Right atrium auricular region (tissue), 2 donors: ENCODE results near the genes PPP1R32 and FADS1.

- PRO-cap: no peak
- RAMPAGE, long total RNA, 2 experiments: no peak in any of the 2 experiments
Measured at GRCh38 chr11:61480761-61481655, at the start of gene PPP1R32. PPP1R32 (plus strand) TSS chr11:61481120.

DNA sequence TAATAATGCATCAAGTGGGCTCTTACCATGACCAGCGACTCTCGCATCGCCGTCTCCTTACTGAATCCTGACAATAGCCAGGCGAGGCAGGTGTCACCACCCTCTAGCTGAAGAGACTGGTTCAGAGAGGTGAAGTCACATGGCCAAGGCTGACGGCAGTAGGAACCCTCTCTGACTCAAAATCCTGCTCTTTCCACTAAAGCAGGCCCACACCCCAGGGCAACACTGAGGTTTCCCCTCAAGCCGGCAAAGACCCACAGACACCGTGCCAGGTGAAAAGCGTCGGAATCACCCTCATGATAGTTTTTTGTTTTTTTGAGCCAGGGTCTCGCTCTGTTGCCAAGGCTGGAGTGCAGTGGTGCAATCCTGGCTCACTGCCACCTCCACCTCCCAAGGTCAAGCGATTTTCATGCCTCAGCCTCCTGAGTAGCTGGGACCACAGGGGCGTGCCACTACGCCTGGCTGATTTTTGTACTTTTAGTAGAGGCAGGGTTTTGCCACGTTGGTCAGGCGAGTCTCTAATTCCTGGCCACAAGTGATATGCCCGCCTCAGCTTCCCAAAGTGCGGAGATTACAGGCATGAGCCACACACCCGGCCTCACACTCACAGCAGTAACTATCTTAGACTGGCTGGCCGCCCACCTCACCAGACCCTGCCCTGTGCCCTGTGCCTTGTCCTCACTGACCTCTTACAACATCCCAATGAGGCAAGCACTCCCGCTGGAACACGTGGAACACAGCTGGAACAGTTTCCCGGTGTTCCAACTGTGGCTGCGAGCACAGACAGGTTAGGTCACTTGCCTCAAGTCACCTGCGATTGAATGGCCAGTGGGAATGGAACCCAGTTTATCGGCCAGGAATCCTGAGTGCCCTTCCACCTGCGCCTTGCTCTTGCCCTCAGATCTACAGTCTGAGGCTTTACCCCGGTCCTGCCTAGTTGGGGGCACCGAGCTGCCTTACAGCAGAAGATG, 21.1 kb downstream of the LRRC10B start:
- PRO-cap: no peak
- RAMPAGE, long total RNA, 2 experiments: no peak in any of the 2 experiments

- PRO-cap: no peak
- RAMPAGE, long total RNA, 2 experiments: no peak in any of the 2 experiments
Measured at GRCh38 chr11:61555335-61556130, 25.3 kb downstream of the SYT7 start.

DNA sequence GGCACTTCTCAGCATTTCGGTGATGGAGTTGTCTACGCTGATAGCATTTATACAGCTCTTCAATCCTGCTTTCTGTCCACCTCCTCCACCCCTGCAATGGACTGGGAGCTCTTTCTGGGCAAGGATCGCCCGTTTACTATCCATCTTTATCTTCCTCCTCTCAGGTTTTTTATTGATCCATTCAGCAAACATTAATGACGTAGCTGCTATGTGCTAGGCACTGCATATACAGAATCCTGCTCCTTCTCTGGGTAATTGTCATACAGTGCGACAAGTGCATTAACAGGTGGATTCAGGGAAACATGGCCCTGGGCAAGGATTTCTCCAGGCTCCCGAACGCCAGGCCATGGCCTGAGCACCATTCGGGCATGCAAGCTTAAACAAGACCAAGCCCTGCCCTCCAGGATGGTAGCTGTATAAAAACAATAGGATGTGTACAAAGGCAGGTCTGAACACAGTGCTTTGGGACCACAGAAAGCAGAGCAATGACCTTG, 9.0 kb upstream of the SYT7 start:
- PRO-cap: no peak
- RAMPAGE, long total RNA, 2 experiments: no peak in any of the 2 experiments

- PRO-cap: no peak
- RAMPAGE, long total RNA, 2 experiments: no peak in any of the 2 experiments
Measured at GRCh38 chr11:61594360-61594919, 13.6 kb upstream of the SYT7 start.

- PRO-cap: bidirectional peak, plus-strand start at chr11:61695470, minus-strand start at chr11:61695580
- RAMPAGE, long total RNA, 2 experiments: no peak in any of the 2 experiments
Measured at GRCh38 chr11:61694989-61695850, 15.0 kb downstream of the DAGLA start.

DNA sequence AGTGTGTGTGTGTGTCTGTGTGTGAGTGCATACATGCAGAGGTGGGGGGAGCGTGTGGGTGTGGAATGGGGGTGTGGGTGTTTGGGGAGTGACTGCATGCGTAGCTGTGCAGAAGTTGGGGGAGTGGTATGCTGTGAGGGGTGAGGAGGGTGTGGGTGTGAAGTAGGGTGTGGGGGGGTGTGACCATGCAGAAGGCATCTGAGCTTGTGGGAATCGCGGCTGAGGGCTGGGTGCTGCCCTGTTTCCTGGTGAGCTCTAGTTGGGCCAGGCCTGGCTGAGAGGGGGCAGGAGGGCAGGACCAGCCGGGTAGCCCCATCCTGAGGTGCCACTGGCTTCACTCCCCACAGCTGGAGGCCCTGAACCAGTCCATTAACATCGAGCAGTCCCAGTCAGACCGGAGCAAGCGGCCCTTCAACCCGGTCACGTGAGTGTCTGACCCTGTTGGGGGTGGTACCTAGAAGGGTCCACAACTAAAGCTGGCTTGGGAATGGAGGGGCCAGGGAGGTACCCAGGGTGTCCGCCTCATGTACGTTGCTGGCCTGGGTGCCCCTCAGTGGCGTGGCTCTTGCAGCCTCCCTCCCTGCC, 16.6 kb downstream of the TMEM258 start:
- PRO-cap: no peak
- RAMPAGE, long total RNA, 2 experiments: start-site peak on the plus strand in 1 of 2 experiments, centred at position 357 of the sequence, 10 reads per replicate

GRCh38 chr11:61796635-61797219, 4.0 kb downstream of the FEN1 start:
- PRO-cap: no peak
- RAMPAGE, long total RNA, 2 experiments: no peak in any of the 2 experiments

DNA sequence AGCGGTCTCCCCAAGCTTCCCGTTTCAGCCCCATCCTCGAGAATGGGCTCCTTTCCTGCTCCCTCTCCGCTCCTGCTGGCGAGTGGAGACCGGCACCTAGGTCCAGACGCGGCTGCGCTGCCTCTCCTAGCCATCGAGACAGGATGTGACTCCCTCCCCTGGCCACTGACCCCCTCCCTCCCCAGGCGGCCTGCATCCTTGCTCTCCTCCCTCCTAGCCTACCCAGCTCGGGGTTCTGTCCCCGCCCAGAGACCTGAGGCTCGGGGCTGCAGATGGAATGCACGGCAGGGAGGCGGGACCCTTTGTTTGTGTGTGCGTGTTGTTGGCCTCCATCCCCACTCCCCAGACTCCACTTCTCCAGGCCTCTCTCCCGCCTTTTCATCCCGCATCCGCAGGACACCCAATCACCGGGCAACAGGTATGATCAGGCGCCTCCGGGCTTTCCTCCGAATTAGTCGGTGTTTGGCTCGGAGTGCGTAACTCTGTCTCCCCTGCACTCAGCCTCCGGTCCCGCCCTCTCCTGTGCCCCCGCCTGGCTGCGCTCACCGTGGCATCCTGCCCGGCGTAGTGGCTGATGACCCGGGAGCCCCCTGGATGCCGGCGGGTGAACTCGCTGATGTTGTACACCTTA, 679 bp downstream of the FADS1 start:
- PRO-cap: bidirectional peak, plus-strand start at position 248 of the sequence, minus-strand start at position 140 of the sequence; bidirectional peak, plus-strand start at position 454 of the sequence, minus-strand start at position 464 of the sequence; bidirectional peak, plus-strand start at position 565 of the sequence, minus-strand start at position 569 of the sequence
- RAMPAGE, long total RNA, 2 experiments: start-site peak on the plus strand in 2 of 2 experiments, centred at positions 235 to 283 of the sequence, 8 to 10 reads per replicate

DNA sequence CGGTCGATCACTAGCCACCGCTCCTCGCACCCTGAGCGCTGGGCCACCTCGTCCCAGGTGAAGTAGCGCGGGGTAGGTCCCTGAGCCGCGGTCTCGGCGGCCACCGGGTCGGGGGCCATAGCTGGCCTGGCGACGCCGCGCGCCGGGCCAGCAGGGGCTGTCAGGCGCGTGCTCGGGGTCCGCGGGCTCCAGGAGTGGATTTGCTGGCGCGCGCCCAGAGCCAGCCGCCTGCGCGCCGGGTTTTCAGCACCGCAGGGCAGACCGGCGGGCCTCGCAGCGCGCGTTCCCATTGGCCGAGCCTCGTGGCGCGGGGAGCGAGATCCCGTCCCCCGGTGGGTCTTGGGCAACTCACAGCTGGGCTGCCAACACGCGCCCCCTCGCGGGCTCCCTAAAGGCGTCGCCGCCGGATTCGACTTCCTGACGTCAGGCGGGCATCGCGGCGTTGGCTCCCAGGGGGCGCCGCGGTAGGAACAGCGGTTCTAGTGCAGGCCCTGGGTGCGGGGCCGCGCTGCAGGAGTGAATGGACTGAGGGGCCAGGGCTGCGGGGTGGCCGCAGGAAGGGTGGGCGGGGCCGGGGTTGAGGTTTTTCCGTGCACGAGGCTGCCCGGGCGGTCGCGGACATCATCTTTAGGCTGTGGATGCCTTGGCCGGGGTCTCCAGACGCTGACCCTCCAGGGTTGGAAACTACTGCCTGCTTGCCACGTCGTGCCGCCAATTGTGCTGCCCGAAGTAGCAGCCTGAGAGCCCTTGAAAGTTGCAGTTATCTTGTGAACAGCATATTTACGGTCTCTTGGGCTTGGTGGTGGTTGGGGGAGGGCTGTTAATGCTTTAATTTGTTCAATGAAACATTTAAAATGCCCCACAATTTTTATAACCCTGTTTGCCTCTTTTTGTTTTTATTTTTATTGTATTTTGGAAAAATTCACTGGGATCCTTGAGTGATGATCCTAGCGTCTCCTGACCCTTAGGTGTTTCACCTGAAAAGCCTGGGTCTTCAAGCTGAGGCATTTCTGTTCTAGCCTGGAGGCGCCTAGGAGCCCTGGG, at the start of gene FADS1:
Gene FADS1, minus strand, starts transcription at position 364 of the 1,044 bp plus-strand sequence.
- PRO-cap: bidirectional peak, plus-strand start at position 482 of the sequence, minus-strand start at position 263 of the sequence
- RAMPAGE, long total RNA, 2 experiments: no peak in any of the 2 experiments

DNA sequence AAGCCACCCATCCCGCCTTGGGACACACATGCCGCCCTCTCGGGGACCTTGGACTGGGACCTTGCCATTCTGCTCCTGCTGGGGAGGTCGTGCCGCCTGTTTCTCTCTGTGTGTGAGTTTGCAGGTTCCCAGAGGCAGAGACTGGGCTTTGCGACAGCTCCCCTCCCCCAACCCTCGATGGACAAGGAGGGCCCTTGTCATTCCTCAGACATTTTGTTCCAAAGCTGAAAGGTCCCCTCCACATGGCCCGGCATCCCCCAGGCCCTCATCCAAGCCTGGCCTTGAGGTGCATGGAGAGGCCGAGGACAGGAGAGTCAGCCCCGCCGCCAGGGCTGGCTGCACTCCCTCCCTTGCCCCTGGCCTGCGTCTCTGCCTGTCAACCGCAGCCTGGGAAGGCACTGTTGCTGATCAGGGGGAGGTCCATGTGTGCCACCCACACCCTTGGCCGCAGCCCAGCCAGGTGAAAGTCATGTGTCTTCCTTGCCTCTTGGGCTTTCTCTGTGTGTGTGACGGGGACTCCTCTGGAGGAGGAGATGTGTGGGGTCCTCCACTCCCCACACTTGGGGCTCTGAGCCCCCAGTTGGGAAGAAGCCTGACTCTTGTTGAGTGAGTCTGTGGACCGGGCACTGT, 25.7 kb downstream of the FADS2 start:
- PRO-cap: no peak
- RAMPAGE, long total RNA, 2 experiments: no peak in any of the 2 experiments

DNA sequence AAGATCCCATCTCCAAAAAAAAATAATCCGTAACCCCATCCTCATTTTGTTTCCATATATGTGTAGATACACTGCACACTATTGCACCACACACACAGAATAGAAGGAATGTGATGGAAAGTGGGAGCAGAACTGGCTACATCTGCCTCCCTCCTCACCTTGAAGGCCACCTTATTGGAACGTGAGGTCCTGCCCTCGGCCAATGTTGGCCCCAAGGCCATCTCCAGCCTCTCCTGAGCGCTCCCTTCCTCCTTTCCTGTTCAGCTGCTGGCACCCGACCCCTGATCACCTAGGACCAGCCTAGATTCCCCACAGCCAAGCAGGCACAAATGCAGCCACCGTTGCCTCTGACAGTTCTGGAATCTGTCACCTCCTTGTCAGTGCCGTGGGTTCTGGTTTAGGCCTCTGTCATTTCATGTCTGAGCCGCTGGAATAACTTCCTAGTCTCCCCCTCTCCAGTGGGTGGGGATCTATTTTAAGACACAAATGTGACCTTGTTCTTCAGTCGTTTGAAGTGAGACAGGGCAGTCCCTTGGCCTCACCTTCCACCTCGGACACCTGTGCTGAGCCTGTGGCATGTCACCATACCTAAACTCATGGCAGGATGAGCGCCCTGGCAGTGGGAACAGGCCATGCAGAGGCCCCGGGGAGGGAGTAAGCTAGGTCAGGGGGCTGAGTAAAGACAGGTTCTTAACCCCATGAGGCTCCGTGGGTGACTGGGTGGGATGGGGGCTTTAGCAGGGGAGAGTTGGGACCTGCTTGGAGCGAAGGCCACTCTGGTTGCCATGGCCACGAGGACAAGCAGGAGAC, 29.7 kb downstream of the FADS3 start:
- PRO-cap: no peak
- RAMPAGE, long total RNA, 2 experiments: no peak in any of the 2 experiments

GRCh38 chr11:61869491-61870334, 21.6 kb downstream of the FADS3 start:
- PRO-cap: no peak
- RAMPAGE, long total RNA, 2 experiments: no peak in any of the 2 experiments

DNA sequence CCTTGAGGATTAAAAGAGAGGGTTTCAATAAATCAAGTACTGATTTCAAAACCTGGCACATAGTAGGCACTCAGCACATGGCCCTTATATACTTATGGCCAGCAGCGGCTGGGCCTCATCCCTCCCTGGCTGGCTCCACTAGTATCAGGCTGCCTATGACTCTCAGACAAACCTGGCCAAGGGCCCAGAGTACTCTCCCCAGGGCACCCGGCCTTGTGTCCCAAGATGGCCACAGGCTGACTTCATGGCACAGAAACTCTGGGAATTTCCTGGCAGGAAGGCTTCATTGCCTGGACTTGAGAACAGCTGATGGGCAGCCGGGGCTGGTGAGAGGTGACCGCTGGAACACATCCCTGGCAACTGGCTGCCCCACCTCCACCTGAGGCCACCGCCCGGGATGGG, 3.4 kb downstream of the FADS3 start:
- PRO-cap: bidirectional peak, plus-strand start at position 305 of the sequence, minus-strand start at position 131 of the sequence
- RAMPAGE, long total RNA, 2 experiments: no peak in any of the 2 experiments

DNA sequence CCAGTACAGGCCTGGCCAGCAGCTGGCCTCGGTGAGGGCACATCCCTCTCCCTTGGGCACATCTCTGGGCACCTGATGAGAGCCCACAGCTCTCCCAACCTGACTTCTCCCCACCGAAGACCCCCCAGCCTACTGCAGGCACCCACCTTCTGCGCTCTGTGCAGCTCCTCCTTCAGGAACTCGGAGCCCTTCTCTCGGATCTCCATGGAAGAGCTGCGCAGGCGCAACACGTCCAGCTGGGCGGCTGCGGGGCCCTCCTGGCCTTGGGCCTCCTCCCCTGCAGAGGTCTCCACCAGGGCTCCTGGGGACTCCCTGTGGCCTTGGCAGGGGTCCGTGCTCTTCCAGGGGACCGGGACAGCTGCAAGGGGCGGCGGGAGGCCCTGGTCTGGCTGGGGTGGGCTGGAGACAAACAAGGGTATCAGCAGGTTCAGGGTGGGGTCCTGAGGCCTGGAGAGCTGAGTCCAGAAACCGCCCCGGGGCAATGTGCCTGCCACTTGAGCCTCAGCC, 9.4 kb downstream of the RAB3IL1 start:
- PRO-cap: no peak
- RAMPAGE, long total RNA, 2 experiments: no peak in any of the 2 experiments

- PRO-cap: unidirectional peak, minus-strand start at chr11:61922649
- RAMPAGE, long total RNA, 2 experiments: no peak in any of the 2 experiments
Measured at GRCh38 chr11:61922514-61923128, 5.3 kb upstream of the RAB3IL1 start.

- PRO-cap: bidirectional peak, plus-strand start at chr11:61923824, minus-strand start at chr11:61923754
- RAMPAGE, long total RNA, 2 experiments: no peak in any of the 2 experiments
Measured at GRCh38 chr11:61923573-61923935, 6.2 kb upstream of the RAB3IL1 start.

GRCh38 chr11:61959366-61960079, 7.9 kb downstream of the FTH1 start:
- PRO-cap: no peak
- RAMPAGE, long total RNA, 2 experiments: no peak in any of the 2 experiments

DNA sequence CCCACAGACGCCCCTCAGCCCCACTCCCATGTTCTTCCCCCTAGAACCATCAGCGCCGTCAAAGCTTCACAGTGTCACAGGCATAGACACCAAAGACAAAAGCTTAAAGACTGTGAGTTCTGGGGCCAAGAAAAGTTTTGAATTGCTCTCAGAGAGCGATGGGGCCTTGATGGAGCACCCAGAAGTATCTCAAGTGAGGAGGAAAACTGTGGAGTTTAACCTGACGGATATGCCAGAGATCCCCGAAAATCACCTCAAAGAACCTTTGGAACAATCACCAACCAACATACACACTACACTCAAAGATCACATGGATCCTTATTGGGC, 4.9 kb downstream of the FTH1 start:
- PRO-cap: no peak
- RAMPAGE, long total RNA, 2 experiments: no peak in any of the 2 experiments

GRCh38 chr11:61963003-61963566, 4.3 kb downstream of the FTH1 start:
- PRO-cap: no peak
- RAMPAGE, long total RNA, 2 experiments: no peak in any of the 2 experiments